Cerebellum (tissue), 5 donors: ENCODE data around the genes TFDP2, PLSCR2 and CPB1.

DNA sequence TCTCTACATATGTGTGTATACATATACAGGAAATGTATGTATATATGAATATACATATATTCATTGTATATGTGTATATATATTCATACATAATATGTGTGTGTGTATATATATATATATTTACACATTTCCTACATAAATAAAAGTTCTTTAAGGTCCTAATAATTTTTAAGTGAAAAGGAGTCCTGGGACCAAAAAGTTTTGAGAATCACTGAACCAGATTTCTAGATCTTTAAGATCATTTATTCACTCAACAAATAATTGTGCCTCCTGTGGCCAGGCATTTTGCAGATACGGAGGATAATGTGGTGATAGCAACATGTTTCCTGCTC lies 542 bp upstream of the RNF7 start:
- PRO-cap, 3 experiments = no peak in any of the 3 experiments
- RAMPAGE, long total RNA = no peak

GRCh38 chr3:141851435-141852015 lies 24.9 kb upstream of the ATP1B3 start:
- PRO-cap, 3 experiments = no peak in any of the 3 experiments
- RAMPAGE, long total RNA = no peak

DNA sequence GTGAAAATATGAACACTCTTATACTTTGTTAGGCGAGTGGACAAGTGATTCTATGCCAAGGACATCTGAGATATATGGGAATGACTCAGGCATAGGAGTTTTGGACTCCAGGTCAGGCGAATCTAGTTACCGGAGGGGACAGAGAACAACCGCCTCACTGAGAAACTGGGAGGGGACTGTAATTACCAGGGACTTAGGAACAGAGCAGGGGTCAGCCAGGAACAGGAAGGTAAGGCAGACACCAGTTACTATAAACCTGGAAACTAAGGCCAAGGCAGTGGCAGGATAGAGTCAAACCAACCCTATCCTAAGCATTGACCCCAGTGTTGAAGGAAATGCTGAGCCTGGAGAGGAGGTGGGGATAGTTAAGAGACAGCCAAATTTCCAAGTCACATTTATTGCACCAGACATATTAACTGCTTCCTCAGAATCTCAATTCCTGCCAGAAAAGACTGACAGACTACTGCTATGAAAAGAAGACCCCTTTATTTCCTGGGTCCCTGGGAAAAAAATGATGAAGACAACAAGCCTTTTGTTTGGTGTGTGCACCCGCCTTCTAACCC lies 16.6 kb upstream of the ATP1B3 start:
- PRO-cap, 3 experiments = no peak in any of the 3 experiments
- RAMPAGE, long total RNA = no peak

DNA sequence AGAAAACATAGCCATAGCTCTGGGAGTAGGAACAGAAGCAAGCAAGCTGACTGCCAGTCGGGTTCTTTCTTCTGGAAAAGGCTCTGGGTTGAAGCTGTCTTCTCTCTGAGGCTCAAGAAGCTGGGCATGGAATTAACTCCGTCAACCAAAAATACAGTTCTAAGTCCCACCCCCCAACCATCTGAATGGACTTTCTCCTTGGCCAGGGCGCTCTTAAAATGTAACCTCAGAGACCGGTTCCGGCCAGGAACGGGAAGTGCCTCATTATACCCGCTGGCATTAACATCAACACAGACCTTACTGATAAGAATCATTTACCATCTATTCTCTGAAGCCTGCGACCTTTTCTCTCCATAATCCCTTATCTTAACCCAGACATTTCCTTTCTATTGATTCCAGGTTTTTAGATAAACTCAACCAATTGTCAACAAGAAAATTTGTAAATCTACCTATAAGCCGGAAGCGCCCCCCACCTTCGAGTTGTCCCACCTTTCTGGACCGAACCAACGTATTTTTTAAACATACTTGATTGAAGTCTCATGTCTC lies 64.7 kb downstream of the ATP1B3 start:
- PRO-cap, 3 experiments = no peak in any of the 3 experiments
- RAMPAGE, long total RNA = no peak

DNA sequence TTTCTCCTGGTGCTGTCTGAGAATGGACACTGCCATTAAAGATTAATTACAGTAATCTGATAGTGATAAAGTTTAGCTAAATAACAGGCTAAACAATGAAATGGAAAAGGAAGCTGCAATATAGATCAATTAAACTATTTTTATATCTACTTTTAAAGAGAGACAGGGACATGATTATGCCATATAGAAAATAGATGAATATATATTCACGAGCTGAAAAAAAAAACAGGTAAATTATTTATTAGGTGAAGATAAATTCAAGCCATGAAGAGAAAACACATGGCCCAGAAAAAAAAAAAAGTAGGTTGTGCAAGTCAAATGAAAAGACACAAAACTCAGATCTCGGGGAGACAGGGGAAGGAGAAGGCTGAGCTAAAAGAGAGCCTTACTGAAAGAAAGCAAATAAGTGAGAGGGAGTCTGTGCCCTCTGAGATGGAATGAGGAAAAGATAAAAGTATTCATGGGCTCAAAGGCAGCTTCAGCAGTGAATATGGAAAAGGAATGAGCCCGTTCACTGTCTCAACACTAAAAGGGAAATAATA lies 1.4 kb downstream of the TFDP2 start:
- PRO-cap, 3 experiments = no peak in any of the 3 experiments
- RAMPAGE, long total RNA = no peak

GRCh38 chr3:142148728-142149910 lies at the start of gene TFDP2:
TFDP2 (minus strand) TSS chr3:142149544.
- PRO-cap, 3 experiments = peak in 3 of 3 experiments; most common plus-strand start chr3:142149640 (in 3); most common minus-strand start chr3:142149493 (in 3)
- RAMPAGE, long total RNA = no peak

- PRO-cap, 3 experiments = no peak in any of the 3 experiments
- RAMPAGE, long total RNA = no peak
Measured at GRCh38 chr3:142479475-142480181, 31.8 kb upstream of the XRN1 start.

DNA sequence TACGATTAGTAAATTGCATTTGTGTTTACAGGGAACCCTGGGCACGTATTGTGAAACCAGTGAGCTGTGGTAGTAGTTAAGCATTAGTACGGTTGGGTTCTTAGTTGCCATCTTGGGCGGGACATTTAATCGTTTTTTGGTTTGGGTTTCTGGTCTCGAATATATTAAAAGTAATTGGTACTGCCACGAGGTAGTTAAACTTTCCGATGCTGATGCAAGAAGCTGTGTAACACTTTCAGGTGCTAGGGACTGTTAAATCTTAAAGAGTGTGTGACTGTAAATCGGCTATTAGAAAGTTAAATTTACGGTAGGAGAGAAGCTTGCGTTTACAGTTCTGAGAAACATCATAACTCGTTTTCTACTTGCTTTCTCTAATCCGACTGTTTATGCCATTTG lies 1.0 kb downstream of the U2SURP start:
- PRO-cap, 3 experiments = no peak in any of the 3 experiments
- RAMPAGE, long total RNA = no peak

GRCh38 chr3:143160269-143160699 lies 40.7 kb downstream of the CHST2 start:
- PRO-cap, 3 experiments = no peak in any of the 3 experiments
- RAMPAGE, long total RNA = no peak

DNA sequence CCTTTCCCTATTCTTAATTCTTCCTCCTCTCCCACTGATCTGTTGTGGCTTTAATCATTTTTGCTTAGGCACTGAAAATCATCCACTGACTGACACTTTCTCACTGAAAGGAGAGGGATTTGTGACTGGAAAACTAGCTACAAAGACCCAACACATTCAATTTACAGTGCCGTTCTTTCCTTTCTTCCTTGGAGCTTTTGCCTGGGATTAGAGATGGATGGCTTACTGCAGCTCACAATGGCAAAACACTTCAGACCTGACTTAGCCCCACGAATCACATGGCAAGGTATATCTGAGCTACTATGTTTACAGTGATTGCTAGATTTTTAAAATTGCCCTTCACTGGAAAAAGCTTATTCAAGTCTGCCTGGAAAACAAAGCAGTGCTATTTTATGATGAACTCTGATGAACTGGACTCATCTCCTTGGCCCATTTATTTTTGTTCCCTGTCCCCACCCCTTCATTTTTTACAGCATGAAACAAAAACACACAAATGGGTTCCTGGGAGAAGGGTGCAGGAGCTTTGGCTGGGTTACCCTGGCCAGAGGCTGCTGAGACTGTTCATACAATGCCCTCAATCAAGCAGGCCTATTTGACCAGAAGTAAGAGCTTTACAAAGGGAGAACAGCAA lies 243.1 kb downstream of the CHST2 start:
- PRO-cap, 3 experiments = no peak in any of the 3 experiments
- RAMPAGE, long total RNA = no peak

DNA sequence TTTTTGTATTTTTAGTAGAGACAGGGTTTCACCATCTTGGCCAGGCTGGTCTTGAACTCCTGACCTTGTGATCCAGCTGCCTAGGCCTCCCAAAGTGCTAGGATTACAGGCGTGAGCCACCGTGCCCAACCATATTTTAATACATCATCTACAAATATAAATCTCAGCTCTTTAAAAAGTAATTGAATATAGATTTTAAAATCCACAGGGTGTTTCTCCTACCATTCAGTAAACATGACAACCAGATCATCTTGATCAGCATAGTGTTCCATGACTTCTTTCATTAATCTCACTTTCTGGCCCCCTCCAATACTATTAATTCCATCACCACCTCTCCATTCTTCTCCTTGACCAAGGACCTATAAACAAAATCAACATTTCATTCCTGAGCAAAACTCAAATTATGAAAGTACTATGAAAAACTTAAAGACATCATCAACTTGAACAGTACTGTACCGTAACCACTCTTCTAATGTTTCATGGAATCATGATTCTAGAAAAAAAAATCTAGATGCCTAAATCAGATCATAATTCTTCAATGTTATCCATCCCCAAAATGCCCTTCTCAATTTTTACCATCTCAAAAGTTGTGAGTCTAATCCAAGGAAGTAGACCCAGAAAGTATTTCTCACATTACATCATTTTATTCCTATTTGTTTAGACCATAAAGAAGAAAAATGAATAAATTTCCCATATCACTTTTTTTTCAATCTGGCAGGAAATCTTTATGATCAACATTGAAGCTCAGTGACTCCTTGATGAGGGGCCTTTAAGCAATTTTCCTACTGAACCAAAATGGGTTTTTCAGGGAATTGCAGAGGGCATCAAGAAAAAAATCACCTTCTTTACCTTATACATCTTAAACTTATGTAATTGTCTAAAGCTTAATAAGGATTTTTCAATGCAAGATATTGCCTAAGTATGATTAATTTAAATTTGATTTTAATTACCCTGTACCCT lies 39.8 kb downstream of the PLOD2 start:
- PRO-cap, 3 experiments = no peak in any of the 3 experiments
- RAMPAGE, long total RNA = no peak

DNA sequence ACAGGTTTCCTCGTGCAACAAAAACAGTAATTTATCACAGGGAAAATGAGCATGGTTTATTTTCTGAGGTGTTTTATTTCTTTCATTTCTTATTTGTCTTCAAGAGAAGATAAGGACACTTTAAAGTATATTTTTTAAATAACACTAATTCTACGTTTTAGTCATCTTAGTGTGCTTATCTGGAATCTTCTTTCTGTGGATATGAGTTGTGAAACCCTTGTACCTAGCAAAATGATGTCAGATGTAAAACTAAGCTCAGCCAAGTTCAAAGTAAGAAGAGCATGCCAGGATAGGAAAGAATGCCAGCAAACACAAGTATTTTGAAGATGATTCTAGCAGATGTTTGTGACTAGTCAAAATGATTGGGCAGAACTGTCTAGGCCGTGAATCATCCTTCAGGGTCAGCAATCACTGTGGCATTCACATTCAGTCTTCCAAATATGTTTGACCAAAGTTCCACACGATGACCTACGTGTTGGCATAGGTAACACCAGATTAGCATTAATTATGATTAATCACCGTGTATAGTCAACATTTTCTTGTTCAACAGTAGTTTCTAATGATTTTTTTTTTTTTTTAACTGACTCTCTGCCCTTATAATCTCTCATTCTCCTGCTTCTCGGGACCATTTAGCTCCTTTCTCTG lies 5.4 kb upstream of the PLOD2 start:
- PRO-cap, 3 experiments = no peak in any of the 3 experiments
- RAMPAGE, long total RNA = no peak

GRCh38 chr3:146469009-146470314 lies at the start of gene PLSCR2:
PLSCR2 (minus strand) TSS chr3:146469561.
- PRO-cap, 3 experiments = no peak in any of the 3 experiments
- RAMPAGE, long total RNA = no peak

GRCh38 chr3:146510516-146511258 lies 33.7 kb downstream of the PLSCR1 start:
- PRO-cap, 3 experiments = no peak in any of the 3 experiments
- RAMPAGE, long total RNA = no peak

- PRO-cap, 3 experiments = peak in 3 of 3 experiments; most common plus-strand start chr3:147396598 (in 2); most common minus-strand start chr3:147396485 (in 1)
- RAMPAGE, long total RNA = no peak
Measured at GRCh38 chr3:147396377-147396899, 9.9 kb downstream of the ZIC4 start.

DNA sequence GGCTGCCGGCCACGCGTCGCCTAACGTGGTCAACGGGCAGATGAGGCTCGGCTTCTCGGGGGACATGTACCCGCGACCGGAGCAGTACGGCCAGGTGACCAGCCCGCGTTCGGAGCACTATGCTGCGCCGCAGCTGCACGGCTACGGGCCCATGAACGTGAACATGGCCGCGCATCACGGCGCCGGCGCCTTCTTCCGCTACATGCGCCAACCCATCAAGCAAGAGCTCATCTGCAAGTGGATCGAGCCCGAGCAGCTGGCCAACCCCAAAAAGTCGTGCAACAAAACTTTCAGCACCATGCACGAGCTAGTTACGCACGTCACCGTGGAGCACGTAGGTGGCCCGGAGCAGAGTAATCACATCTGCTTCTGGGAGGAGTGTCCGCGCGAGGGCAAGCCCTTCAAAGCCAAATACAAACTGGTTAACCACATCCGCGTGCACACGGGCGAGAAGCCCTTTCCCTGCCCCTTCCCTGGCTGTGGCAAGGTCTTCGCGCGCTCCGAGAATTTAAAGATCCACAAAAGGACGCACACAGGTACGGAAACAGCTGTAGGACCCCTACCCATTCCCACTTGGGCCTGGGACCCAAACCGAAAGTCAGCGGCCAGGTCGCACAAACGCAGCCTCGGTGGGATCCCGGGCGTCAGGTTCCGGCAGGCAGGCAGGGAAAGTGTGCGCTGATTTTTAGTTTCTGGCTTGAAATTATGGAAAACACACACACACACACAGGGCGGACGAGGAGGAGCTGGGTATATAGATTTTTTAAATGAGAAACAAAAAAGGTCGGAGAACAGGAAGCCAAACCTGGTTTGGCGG lies 1.6 kb downstream of the ZIC1 start:
- PRO-cap, 3 experiments = peak in 2 of 3 experiments; most common plus-strand start position 72 of the sequence (in 1)
- RAMPAGE, long total RNA = no peak

DNA sequence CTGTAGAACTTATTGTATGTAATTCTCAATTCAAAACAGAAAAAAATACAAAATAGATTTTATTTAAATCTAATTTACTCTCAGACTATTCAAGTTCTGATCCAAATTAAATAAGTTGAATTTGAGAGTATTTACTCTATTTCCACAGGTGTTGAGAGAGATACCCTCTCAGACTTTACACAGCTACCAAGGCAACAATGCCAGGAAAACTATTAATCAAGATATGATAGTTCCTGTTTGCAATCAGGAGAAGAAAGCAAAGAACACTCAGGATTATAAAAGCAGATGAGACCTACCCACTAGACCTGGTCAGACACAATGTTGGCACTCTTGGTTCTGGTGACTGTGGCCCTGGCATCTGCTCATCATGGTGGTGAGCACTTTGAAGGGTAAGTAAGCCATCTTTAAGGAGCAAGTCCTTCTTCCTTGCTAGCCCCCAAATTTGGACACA lies at the start of gene CPB1:
TSS of gene CPB1 (plus strand) at position 306 of the 451 bp plus-strand sequence.
- PRO-cap, 3 experiments = no peak in any of the 3 experiments
- RAMPAGE, long total RNA = no peak

DNA sequence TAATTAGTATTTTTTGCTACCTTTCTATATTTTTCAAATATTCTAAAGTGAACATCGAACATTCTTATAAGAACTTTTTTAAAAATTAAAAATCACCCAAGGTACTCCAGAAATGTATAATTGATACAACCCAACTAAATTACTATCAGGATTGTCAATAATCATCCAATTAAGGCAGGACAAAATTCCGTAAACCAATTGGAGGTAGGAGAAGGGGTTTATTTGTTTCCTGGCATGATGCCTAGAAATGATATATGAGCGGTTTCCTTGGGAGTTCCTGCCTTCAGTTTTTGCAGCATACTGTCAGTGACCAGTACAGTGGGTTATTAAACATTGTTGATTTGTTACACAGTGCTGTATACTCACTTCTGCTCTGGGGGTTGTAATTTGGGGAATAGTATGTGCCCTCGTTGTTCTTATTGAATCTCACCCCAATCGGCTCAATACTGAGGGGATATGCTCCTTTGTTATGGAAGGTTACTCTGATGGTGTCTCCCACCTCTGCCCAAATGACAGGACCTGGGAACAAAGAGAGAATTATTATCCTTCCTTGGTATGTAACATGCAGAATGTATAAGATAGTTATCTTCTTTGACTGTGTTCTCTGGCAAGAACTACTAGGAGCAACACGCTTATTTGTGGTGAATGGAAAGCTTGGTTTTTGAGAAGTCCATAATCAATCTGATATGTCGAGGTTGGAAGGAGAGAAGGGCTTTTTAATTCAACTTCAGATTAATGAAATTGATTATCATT lies 22.1 kb downstream of the CP start:
- PRO-cap, 3 experiments = no peak in any of the 3 experiments
- RAMPAGE, long total RNA = no peak

DNA sequence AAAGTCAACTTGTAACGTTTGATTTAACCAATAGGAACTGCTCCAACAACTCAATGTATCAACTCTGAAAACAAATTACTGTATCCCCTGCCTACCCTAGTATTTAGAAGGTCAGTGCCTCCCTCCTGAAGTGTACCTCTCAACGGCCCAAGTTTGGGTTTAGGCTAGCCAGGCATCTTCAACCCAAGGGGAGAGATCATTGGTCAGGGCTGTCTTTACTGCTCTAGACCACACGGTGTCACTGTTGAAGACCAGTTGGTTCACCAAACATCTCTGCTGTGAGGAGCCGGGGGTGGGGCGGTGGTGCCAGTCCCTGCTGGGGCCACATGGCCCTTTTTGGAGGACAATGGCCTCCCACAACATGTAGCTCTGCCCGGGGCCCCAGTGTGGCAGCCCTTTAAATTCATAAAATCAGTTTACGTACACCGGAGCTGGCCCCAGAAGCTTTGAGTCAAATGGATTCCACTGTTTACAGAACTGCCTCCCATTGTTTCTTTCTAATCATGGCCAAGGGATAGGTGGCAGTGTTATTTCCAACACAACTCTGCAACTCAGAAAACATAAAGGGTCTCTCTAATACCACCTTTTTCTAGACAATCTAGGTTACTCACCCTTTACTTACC lies 19.1 kb upstream of the TM4SF18 start:
- PRO-cap, 3 experiments = no peak in any of the 3 experiments
- RAMPAGE, long total RNA = no peak

DNA sequence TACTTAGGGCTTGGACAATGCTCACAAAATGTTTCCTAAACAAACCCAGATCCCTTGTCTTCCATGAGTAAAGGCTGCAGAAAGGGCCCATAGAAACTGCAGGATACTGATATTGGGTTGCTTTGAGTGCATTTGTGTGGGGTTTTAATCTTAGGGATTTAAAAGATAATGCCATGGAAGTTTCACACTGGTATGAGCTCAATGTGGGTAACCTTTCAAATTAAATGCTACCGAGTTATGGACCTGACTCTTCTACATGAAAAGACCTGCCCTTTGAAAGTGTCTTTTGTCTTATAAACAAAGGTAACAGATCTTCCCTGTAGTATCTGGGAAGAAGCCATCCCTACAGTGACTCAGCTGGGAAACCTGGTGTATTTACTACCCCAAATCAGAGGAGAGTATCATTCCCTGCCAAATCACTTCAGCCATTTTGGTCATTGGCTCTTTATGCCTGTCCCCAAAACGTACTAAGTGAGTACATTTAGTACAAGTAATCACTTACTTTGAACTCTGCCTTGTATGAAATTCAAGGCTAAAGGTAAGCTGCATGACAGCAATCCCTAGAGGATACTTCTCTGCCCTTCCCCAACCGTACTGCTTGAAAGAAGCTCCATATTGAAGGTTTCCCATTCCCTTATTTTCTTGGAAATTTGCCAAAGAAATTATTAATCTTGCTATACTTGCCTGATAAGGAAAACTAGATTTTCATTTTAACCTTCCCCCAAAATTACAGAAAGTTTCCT lies 7.3 kb downstream of the TM4SF1 start:
- PRO-cap, 3 experiments = no peak in any of the 3 experiments
- RAMPAGE, long total RNA = no peak